ENCODE measurements around the gene CBR1.

DNA sequence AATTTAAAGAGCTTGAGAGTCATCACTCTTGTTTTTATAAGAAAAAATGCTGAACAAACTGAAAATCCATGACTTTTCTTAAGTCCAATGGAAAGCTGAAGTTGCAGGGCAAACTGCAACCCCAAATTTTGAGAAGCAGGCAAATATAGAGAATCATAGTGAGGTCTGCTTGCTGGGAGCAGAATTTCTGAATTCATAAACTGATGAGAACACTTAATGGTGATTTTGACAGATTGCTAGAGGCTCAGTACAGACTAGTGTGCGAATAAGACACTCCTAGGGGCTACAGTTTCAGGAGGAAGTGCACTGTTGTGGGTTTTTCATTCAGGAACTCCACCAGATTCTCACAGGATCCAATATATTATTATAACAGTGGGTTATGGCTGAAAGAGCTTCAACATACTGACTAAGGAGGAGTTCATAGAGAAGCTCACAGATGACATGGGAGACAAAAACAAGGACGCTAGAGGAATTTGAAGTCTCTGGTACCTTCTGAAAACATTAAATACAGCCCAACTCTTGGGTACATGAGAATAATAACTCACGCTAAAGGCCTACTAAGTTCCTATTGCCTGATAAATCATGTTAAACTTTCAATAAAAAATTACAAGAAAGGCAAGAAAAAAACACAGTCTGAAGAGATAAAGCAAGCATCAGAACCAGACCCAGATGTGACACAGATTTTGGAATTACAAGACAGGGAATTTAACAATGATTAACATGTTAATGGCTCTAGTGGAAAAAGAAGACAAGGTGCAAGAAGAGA, 135.3 kb downstream of the CLIC6 start:
- PRO-cap, result no peak

DNA sequence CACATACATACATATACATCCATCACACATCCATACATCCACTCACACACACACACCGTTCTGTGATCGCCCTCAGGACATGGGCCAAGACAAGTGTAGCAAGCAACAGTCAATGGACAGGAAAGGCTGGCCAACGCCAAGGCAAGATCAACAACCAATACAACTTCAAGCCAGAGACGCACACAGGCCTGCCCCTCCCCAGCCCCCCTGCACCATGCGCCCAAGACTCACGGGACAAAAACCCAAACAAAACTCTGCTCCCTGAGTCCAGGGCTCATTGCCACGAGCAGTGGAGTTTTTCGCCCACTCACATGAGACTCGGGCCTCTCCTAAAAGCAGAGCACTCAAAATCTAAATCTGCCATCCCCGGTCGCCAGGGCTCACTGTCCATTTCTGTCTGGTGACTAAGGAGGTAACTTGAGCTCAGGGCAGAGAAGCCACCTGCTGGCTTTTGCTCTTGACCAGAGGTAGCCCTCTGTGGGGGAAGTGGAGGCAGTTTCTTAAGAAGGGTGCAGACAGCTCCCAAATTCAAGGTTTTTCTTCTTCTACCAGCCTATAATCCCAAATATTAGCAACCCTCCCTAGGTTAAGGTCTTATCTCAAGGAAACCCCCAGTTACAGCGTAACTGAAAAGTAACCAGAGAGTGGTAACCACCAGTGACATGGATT, 174.8 kb downstream of the CLIC6 start:
- PRO-cap, result no peak

DNA sequence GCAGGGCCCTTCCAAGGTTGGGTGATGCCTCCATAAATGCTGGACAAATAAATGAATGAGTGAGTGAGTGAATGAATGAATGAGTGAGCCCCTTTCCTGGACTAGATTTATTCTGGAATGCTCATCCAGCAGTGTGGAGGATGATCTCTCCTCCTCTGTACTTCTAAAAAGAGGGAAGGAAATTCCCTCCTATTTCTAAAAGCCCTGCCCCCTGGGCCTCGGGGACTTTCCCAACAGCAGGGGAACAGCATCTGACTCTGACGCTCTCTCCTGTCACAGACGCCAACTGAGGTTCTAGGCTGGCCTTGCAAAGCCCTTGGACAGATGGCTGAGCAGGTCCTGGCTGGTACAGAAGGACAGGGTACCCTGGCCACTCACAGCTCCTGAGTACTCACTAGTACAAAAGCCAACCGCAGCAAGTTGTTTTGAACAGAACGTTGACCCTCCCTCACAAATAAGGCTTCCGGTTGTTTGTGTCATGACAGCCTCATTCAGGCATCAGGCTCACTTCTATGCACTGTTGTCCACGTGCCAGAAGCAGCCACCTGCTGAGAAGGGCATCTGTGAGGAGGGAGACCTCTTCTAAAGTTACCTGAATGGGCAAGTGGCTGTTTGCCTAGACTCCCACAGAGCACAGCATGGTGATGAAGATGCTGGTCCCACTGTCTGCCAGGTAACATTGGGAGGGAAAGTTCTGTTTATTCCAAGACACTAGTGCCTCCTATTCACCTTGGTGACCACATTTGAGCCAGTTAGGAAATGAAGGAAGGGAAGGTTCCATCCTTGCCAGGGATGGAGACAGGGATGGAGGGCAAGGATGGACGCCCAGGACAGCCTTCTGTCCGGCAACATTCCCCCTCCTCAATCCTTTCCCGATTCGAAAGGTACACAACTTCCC, 176.0 kb downstream of the CLIC6 start:
- PRO-cap, result no peak

GRCh38 chr21:34878125-34878955, 170.8 kb downstream of the RUNX1 start:
- PRO-cap, result no peak

GRCh38 chr21:34933872-34934587, 115.1 kb downstream of the RUNX1 start:
- PRO-cap, result no peak

- PRO-cap, result unidirectional peak, plus-strand start at chr21:34987326
These were observed 61.8 kb downstream of the RUNX1 start for GRCh38 chr21:34987018-34988012.

DNA sequence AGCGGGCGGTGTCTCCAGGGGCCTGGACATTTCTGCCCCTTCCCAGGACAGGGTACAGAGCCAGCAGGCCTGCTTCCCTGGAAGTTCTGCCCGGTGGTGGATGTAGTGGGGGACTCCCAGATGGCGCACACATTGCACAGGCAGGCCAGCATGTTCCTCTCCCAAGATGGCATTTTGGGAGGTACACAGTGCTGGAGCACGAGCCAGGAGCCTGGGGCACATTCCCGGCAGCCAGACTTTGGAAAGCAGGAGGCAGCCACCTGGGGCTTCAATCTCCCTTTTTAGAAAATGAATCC, 57.0 kb downstream of the RUNX1 start:
- PRO-cap, result no peak

- PRO-cap, result no peak
These were observed 27.1 kb downstream of the RUNX1 start for GRCh38 chr21:35021840-35022489.

DNA sequence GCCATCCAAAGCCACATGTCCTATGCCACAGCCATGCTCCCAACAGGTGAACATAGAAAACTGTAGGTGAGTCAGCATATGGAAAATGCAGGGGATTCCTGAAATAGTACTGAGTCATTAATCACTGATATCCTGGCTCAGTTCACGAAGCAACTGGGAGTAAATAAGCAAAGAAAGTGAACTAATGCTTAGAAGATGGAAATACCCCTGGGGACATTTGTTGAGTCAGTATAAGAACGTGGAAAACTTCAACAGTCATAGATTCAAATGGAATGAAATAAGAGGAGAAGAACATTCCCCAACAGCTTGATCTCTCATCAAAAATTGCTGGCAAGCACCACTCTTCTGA, 148.9 kb upstream of the RUNX1 start:
- PRO-cap, result no peak

GRCh38 chr21:35227116-35227773, 178.1 kb upstream of the RUNX1 start:
- PRO-cap, result no peak

DNA sequence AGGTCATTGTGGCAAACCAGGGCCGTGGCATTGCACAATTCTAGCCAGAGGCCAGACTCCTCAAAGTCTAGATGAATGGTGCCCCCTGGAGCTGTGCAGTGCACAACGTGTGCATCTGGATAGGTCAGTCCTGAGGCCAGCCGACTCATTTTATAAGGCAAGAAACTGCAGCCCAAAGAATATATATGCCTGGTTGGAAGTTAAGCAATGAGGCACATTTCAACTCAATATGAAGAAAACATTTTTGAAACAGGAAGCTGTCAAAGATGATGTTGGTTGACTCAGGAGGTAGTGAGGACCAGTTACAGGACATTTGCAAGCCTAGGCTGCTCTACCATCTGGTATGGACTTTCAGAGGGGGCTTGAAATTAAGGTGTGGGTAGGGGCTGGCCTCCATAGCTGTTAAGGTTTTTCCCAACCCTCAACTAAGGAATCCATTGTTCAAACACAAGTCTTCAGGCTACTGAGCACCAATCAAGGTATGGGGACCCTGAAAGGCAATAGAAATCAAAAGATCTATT, 459.5 kb upstream of the RUNX1 start:
- PRO-cap, result no peak

- PRO-cap, result no peak
These were observed 496.4 kb downstream of the SETD4 start for GRCh38 chr21:35563601-35564626.

DNA sequence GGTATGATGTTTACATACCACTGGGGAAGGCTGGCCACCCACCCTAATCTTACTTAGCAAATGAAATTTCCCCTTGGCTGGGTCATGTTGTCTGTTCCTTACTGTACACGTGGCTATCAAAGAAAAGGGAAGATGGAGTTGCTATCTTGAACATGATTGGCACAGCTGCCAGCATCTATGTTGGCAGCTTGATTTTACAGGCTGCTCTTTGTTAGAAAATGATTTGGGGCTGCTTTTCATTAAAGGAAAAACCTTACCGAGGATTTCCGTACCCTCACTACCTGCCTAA, 96.3 kb downstream of the SETD4 start:
- PRO-cap, result no peak

DNA sequence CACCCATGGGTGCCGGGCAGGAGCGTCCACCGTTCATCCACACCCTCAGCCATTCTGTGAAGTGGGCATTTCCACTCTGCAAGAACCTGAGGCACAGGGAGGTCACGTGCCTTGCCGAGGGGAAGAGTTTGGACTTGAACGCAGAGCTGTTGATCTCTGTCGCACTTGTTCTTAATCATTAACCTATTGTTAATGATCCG, 75.8 kb downstream of the SETD4 start:
- PRO-cap, result no peak

GRCh38 chr21:36069617-36070624, at the start of gene CBR1:
Gene CBR1, plus strand, starts transcription at chr21:36070024.
- PRO-cap, result bidirectional peak, plus-strand start at chr21:36070024, minus-strand start at chr21:36069864; unidirectional peak, minus-strand start at chr21:36070315

- PRO-cap, result no peak
These were observed 3.2 kb downstream of the CBR1 start for GRCh38 chr21:36072781-36073721.

DNA sequence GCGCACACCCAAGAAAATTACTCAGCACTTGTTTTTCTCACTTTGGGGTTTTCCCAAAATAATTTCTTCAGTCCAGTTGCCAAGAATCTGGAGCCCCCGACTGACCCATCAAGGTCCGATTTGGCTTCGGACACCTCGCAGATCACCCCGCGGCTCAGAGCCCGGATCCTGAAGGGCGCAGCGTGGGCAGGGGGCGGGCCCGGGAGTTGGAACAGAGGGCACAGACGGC, 180 bp upstream of the CBR3 start:
- PRO-cap, result bidirectional peak, plus-strand start outside the sequence, minus-strand start at position 144 of the sequence

DNA sequence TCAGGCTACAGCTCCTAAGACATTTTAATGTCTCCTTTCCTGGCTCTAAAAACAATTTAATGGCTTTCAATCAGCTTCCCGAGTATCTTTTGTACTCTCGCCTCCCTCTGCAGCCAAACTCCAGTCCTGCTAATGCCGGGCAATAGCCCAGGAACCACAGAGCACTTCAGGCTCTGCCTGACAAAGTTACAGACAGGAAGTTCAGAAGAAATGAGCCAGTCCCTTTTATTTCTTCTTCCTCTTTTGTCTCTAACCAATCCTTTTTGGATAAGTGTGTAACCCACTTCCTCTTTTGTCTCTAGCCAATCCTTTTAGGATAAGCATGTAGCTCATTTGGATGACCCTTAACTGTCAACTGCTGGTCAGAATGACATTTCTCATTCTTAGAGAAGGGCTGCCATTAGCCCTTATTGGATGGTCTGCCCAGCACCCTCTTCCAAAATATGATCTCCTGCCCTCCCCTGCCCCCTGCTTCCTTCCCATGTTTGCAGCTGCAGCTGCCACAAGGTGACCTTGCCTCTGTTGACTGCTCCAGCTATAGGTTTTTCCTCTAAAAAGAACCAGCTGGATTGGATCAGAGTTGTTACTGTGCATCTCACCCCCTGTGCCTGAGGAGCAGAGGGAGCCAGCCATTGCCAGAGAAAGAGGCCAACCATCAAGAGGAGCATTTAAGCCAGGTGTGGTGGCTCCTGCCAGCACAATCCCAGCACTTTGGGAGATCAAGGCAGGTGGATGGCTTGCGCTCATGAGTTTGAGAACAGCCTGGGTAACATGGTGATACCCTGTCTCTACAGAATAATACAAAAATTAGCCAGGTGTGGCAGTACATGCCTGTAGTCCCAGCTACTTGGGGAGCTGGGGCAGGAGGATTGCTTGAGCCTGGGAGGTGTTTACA, 6.2 kb upstream of the DOP1B start:
- PRO-cap, result unidirectional peak, minus-strand start at position 201 of the sequence

GRCh38 chr21:36198741-36199176, 42.1 kb downstream of the DOP1B start:
- PRO-cap, result no peak

DNA sequence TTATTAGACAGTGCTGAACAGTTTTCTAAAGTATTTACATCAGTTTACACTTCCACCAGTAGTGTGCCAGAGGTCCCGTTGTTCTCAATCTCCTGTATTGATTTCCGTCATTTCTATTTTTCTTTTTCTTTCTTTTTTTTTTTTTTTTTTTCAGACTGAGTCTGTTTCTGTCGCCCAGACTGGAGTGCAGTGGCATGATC, 2.9 kb upstream of the CHAF1B start:
- PRO-cap, result unidirectional peak, plus-strand start at position 58 of the sequence